Mammary microvascular endothelial cell (primary cell): ENCODE measurements around the genes NIPAL3 and RCAN3.

GRCh38 chr1:24414776-24415986 is at the start of gene NIPAL3:
TSS of gene NIPAL3 (plus strand) at chr1:24415802.
- RAMPAGE, long total RNA, result start-site peak on the plus strand at chr1:24415783-24415817, 34 and 42 reads in 2 replicates

- RAMPAGE, long total RNA, result no peak
These were observed 2.1 kb downstream of the NIPAL3 start for GRCh38 chr1:24417680-24418213.

- RAMPAGE, long total RNA, result no peak
These were observed 3.6 kb downstream of the NIPAL3 start for GRCh38 chr1:24419073-24419711.

GRCh38 chr1:24502645-24503505 is at the start of gene RCAN3:
TSS of gene RCAN3 (plus strand) at chr1:24502836.
- RAMPAGE, long total RNA, result no peak

DNA sequence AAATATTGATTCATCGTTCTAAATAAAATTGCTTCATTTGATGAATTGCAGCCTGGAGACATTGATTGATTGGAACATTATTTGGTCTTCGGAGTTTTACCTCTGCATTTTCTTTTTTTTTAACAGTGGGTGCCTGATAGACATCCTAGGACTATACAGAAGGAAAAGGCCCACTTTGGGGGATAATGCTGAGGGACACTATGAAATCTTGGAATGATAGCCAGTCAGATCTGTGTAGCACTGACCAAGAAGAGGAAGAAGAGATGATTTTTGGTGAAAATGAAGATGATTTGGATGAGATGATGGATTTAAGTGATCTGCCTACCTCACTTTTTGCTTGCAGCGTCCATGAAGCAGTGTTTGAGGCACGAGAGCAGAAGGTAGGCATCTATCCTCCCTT is 11.6 kb downstream of the RCAN3 start:
- RAMPAGE, long total RNA, result no peak

GRCh38 chr1:24531138-24531693 is 24.7 kb upstream of the NCMAP start:
- RAMPAGE, long total RNA, result no peak

DNA sequence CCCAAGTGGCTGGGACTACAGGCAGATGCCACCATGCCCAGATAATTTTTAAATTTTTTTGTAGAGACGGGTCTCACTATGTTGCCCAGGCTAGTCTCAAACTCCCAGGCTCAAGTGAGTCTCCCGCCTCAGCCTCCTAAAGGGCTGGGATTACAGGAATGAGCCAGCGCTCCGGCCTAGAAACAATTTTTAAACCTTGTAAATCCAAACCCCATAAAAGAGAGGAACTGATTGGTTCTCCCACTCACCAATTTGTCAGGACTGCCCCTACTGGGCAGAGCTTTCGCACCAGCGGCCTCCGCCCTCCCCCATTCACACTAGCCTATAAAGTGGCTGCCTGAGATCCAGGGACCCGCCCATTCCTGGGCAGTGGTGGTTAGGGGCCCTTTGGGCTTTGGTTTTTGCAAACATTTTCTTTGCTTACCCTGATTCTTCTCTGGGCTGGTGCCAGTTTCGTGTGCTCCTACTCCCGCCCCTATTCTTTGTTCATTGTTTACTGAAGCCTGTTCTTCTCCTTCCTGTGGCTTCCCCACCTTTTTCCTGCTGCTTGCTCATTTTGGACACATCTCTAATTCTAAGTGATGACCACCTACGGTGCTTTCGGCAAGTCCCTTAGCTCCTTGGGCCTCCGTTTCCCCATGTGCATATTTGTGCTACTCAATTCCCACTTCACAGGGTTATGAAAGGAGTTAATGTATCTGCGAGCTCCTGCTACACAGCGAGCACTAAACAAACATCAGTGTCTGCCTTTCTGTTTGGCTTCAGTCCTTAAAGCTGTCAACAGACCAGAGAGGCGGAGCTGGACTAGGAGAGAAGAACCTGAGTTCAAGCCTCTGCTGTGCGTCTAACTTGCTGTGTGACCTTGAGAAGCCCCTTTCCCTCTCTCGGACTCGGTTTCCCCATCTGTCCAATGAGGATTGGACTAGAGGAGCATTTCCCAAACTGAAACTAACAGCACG is 39.8 kb upstream of the CLIC4 start:
- RAMPAGE, long total RNA, result no peak

DNA sequence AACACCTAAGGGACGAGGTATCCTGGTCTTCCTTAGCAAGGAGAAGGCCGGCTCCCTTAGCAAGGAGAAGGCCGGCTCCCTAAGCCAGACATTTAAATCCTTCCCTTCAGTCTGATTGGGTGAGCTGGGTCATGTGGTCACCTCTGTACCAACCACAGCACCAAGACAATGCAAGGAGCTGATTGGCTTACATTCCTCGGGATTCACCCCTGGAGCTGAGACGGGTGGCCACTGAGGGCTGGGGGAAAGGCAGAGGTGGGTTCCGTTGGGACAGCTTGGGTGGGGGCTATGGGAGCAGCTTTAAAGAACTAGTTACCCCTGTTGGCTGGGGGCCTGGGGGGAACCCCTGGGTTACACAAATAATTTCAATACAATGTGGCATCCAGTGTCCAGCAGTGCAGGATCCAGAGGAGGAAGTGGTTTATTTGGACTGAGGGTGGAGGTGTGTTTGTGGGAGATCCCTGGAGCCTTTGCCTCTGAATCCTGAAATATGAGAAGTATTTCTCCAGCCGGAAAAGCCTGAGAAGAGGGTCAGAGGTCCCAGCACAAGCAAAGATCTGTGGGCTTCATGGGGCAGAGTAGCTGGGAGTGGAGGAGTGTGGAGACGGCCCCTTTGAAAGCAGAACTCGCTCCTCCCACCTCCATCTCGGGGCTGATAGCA is 20.6 kb upstream of the CLIC4 start:
- RAMPAGE, long total RNA, result no peak

DNA sequence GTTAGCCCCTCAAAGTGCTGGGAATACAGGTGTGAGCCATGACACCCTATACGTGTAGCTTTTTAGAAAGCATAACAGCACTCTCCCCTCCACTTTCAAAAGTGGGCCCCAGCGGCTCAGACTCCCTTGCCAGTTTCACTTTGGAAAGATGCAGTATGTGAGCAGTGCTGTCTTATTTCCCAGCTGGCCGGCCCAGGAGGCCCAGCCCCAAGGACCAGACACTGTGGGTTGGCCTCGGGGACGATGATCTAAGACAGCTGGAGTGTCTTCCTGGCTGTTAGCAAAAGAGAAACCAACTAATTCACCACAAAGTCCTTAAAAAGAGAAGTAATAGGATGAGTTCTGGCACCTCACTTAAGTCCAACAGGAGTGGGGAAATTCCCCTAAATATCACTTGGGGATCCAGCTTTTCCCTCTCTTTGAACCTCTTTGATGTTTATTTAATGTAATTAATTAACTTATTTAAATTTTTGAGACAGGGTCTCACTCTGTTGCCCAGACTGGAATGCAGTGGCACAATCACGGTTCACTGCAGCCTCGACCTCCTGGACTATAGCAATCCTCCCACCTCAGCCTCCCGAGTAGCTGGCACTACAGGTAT is 17.7 kb upstream of the CLIC4 start:
- RAMPAGE, long total RNA, result no peak

- RAMPAGE, long total RNA, result no peak
These were observed 1.4 kb upstream of the CLIC4 start for GRCh38 chr1:24743791-24744229.

DNA sequence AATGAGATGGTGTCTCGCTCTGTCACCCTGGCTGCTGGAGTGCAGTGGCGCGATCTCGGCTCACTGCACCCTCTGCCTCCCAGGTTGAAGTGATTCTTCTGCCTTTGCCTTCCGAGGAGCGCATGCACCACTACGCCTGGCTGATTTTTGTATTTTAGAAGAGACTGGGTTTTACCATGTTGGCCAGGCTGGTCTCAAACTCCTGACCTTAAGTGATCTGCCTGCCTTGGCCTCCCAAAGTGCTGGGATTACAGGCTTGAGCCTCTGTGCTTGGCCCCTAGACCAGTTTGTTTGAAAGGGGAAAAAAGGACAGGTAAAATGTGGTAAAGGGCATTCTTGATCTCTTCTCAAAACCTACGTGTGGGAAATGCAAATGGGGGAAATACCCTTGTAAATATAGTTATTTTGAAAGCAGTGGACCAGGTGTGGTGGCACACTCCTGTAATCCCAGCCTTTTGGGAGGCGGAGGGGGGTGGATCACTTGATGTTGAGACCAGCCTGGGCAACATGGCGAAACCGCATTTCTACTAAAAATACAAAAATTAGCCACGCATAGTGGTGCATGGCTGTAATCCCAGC is 3.4 kb downstream of the CLIC4 start:
- RAMPAGE, long total RNA, result no peak

- RAMPAGE, long total RNA, result no peak
These were observed 25.4 kb downstream of the RUNX3 start for GRCh38 chr1:24904664-24905113.

DNA sequence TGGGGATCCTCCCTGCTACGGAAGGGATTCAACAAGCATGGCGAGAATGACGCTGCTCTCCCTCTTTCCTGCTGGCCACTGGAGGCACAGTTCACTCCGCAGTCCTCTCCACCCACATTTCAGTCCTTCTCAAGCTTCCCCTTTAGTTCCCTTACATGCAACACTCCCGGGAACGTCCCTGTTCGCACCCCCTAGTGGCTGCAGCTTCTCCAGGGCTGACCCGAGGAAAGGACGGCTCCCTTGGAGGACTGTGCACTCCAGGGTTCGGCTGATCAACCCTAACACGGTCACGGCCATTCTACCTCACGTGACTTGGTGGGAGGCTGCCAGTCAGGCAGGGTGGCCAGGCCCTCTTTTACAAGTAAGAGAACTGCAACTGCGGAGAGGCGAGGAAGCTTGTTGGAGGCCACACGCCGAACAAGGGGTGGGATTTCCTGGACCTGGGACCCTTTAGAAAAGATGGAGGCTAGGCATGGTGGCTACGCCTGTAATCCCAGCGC is 20.5 kb downstream of the RUNX3 start:
- RAMPAGE, long total RNA, result no peak

DNA sequence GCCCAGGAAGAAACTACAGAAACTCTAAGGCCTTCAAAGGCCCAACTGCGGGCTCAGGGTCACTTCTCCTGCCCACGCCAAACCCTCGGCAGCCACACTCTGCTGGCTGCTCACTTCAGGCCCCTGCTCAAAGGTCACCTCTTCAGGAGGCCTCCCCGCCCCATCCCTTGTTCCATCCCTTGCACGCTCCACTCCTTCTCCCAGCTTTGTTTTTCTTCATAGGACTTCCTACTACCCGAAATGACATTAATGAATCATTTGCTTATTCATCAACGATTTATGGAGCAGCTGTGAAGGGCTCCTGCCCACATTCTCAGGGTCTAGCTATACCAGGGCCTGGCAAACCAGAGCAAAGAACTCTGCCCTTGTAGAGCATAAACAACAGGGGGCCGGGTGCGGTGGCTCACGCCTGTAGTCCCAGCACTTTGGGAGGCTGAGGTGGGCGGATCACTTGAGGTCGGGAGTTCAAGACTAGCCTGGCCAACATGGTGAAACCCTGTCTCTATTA is 15.3 kb downstream of the RUNX3 start:
- RAMPAGE, long total RNA, result no peak

DNA sequence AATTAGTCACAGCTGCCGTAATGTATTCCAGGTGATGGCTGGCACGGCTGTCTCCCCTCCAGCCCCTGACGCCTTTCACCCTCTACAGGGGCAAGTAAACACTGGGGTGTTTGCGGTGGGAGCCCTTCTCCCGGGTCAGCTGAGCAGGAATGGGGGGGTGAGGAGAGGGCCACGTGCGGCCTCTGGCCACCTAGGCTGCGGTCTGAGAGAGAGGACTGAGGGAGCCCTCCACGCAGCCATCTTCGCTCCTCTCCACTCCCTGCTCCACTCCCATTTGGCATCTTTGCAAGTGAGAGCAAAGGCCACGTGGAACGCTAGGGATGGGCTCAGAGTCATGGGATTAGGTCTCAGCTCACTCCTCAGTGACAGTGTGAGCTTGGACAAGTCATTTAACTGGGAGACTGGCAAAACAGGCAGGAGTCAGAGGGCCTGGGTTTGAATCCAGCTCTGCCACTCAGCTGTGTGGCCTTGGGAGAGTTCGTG is 125.1 kb downstream of the SYF2 start:
- RAMPAGE, long total RNA, result no peak

- RAMPAGE, long total RNA, result no peak
These were observed 85.9 kb downstream of the SYF2 start for GRCh38 chr1:25146294-25146948.

DNA sequence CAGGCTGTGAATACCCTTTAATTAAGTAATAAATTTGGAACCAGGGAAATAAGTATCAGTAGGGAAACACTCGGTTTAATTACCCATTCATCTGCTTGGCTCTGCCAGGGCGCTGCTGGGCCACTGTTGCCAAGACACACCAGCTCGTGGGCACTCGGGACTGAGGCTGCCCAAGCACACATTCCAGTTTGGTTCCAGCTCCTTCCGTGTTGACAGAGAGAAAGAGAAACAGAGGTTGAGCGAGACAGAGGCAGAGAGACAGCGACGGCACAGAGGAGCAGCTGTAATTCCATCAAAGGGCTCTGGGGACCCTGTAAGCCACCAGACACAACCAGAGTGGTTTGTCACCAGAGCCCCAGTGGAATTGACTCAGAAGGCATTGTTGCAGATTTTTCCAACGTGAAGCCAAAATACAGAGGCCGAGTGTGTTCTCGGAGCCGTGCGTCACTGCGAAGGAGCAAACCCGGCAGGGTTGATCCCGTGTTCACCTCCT is 33.6 kb downstream of the SYF2 start:
- RAMPAGE, long total RNA, result no peak

DNA sequence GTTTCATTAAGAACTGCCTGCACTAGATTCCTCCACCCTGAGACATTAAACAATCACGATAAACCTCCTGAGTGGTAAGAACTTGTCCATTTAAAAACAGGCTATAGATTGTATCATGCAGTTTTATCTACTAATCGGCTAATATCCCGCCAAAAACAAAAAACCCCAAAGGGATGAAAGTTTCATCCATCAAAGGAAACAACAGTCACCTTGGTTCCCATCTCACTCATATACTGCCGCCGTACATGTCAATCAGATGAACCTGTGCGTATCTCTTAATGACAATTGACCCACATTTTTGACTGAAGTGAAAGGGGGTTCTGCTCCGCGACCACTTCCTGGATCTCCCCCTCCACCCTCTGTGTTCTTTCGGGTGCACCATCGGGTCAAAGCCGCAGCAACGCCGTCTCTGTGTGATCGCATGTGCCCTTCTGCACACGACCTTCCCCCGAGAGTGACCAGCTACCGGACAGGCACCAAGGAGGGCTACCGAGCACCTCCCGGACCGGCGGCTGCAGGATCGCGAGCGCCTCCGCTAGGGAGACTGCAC is 5.8 kb upstream of the RHD start:
- RAMPAGE, long total RNA, result no peak

DNA sequence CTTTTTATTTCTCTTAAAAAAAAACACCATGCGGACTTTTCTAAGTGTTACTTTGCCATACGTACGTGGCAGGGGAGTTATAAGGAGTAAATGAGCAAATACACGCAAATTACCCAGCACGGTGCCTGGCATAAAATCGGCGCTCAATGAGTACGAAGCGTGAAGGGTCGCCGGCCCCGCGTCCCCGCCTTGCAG is 973 bp upstream of the MACO1 start:
- RAMPAGE, long total RNA, result no peak

- RAMPAGE, long total RNA, result no peak
These were observed 45.5 kb downstream of the MACO1 start for GRCh38 chr1:25476204-25476610.